ENCODE measurements around the genes KCNMB4 and GLIPR1L2.

DNA sequence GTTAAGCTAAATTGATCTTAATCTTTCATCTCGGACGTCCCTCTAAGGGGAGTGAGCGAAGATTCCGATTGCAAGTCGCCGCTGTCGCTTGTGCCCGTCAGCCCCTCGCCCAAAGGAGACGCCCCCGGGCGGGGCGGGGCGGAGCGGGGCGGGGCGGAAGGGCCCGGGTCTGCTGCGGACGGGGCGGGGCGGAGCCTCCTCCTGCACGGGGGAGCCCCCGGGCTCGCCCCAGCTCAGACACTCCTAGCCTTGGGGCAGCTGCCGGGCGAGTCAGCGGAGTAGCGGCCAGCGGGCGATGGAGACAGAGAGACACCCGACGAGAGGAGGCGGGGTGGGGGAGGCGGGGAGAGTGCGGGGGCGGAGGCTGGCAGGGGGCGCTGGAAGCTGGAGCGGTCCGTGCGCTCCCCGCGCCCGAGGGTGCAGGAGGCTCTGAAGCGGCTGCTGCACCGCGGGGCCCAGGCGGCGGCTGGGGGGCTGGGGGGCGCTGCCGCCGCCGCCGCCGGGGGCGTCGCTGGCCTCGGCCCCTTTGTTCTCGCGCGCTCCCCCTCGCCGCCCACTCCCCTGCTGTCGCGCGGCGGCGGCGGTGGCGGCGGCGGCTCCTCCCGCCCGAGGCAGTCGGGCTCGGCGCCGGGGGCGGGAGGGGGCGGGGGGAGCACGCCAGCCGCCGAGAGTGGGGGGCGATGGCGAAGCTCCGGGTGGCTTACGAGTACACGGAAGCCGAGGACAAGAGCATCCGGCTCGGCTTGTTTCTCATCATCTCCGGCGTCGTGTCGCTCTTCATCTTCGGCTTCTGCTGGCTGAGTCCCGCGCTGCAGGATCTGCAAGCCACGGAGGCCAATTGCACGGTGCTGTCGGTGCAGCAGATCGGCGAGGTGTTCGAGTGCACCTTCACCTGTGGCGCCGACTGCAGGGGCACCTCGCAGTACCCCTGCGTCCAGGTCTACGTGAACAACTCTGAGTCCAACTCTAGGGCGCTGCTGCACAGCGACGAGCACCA, at the start of gene KCNMB4:
Gene KCNMB4 (plus strand): TSS at position 236 of the 997 bp plus-strand sequence.
- PRO-cap, result bidirectional peak, plus-strand start at position 281 of the sequence, minus-strand start at position 79 of the sequence

DNA sequence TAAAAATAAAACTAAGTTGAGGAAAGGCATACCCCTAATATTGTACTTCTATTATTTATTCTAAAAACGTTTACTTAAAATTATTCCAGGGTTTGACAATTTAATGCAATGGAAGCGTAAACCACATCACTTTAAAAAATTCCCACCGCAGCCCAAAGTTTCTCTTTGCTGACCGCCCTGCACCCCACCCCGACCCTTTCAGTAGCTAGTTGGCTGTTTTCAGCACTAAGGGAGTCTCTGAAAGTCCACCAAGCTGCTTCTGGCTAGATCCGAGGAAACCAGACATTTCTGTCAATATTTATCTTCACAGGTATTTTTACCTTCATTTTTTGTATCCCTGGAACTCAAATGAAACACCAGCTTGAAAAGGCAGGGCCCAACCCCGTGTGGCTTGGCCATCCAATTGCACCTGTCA, 28.6 kb downstream of the PTPRB start:
- PRO-cap, result no peak

DNA sequence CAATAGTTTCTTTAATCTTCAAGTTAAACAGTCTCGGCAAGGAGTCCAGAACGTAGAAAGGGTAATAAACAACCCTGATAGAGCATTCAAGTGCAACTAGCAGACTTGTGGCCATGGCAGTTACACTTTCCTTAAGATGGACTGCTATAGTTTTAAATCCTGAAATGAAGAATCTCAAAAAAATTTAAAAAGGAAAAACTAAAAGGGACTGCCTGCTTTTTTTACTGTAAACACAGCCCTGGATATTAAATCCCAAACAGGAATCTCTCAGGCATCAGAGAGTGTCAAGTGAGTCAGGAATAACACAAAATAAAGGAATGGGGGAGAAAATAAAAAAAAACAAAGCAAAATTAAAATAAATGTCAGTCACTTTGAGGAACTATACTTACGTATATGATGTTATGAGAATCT, 53.9 kb downstream of the ZFC3H1 start:
- PRO-cap, result no peak

DNA sequence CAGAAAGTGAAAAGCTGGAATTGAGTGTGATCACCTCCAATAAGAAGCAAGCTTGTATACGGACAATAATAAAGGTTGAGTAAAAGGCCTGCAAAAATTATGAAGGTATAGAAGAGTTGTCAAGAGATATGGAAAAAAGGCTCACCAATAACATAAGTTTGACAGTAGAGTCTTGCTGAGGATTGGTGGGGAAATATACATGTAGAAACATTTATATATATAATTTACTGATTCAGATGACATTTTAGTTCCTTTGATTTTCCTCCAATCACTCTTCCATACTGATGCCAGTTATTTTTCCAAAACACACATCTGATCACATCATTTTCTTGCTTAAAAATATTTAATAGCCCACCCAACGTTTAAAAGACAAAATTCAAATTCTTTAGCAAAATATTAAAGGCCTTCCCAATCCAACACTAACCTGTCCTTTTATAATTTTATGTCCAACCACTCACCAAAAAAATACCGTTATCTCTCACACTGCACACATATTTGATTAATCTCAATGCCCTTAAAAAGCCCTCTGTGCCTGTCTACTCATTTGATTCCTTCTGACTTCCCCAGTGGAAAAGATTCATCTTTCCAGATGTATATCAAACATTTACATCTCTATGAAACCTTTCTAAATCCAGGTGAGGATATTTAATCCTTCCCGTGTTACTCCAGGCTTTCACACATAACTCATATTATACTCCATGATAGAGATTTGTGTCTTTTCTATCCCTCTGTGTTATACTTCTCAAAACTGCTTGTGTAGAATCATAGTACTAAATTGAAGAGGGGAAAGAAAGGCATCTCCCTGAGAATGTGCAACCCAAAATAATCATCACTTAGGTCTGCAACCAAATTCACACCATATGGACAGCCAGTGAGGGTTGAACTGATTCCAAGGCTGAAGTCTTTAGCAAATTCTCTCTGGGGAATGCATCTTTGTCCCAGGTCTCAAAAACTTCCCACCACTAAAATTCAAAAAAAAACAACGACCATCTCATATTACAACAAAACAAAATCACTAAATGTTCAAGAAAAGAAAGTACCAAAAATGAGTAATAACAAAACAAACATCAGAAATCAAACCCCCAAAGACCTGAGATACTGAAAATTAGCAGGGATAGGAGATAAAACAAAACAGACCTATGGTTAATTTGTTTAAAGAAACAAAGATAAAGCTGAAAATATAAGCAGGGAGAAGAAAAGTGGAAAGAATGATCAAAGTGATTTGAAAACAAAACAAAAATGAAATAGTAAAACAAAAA, 11.2 kb downstream of the ZFC3H1 start:
- PRO-cap, result no peak

DNA sequence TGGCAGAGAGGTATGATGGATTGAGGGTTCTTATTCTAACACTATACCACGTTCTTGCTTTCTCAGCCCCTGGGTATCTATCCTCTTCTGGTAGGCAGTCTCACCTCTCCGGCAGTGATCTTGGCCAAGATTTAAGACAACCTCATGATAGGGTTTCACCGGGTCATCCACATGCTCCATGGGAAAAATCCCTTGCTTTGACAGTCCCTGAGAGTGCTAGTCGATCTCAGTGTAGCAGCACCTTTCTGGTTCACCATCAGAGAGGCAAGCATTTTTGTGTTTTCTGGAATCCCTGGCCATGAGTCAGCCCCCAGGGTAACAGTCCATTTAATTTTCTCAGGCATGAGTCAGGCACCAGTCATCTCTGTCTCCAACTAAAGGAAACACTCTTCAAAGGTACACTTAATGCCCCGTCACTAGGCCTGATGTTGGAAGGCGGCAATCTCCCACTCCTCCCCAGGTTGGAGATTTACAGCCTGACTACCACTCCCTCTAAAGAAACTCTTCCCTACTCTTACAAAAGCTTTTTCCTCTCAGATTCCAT, 24.3 kb downstream of the TMEM19 start:
- PRO-cap, result no peak

GRCh38 chr12:71885067-71885876, 45.7 kb downstream of the TBC1D15 start:
- PRO-cap, result no peak

DNA sequence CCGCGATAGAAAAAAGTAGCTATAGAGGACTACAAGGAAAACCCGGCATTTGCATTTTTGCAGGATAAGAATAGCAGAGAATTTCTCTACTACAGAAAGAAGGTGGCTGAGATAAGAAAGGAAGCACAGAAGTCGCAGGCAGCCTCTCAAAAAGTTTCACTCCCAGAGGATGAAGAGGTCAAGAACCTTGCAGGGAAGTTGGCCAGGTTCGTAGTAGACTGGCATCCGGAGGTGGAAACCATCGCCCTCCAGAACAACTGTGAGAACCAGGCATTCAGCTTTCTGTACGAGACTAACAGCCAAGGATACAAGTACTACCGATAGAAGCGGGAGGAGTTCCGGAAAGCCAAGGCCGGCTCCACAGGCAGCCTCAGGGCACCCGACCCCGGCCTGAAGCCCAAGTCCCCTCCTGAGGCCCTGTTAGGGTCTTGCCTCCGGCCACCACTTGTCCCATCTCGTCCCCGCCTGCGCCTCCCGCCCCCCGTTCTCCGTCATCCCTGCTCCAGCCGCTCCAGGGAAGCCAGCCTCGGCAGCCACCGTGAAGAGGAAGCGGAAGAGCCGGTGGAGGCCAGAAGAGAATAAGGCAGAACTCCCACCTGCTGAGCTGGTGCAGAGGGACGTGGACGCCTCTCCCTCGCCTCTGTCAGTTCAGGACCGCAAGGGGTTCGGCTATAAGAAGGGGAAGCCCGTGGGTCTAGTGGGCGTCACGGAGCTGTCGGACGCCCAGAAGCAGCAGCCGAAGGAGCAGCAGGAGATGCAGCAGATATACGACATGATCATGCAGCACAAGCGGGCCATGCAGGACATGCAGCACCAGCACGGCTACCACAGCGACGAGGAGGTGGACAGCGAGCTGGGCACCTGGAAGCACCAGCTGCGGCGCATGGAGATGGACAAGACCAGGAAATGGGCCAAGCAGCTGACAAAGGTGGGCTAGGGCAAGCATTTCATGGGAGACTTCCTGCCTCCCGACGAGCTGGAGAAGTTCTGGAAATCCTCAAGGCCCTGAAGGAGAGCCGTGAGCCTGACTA, 366.8 kb upstream of the ATXN7L3B start:
- PRO-cap, result no peak

DNA sequence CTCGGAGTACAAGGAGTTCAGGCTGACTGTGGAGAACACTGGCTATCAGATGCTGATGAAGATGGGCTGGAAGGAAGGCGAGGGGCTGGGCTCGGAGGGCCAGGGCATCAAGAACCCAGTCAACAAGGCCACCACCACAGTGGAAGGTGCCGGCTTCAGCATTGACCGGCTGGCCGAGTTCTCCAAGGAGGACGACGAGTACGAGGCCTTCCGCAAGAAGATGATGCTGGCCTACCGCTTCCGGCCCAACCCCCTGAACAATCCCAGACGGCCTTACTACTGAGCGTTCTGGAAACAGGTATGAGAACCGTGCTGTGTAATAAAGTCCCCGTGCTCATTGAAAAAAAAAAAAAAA, 366.1 kb upstream of the ATXN7L3B start:
- PRO-cap, result no peak

DNA sequence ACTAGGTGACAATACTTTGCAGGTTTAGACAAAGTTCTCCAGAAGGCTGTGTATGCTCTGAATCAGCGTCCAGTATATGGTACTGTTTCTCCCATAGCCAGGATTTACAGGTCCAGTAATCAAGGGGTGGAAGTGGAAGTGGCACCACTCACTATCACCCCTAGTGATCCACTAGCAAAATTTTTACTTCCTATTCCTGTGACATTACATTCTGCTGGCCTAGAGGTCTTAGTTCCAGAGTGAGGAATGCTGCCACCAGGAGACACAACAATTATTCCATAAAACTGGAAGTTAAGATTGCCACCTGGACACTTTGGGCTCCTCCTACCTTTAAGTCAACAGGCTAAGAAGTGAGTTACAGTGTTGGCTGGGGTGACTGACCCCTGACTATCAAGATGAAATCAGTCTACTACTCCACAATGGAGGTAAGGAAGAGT, 256.7 kb upstream of the ATXN7L3B start:
- PRO-cap, result no peak

- PRO-cap, result no peak
Observed at GRCh38 chr12:74540012-74540795, 2.6 kb downstream of the ATXN7L3B start.

DNA sequence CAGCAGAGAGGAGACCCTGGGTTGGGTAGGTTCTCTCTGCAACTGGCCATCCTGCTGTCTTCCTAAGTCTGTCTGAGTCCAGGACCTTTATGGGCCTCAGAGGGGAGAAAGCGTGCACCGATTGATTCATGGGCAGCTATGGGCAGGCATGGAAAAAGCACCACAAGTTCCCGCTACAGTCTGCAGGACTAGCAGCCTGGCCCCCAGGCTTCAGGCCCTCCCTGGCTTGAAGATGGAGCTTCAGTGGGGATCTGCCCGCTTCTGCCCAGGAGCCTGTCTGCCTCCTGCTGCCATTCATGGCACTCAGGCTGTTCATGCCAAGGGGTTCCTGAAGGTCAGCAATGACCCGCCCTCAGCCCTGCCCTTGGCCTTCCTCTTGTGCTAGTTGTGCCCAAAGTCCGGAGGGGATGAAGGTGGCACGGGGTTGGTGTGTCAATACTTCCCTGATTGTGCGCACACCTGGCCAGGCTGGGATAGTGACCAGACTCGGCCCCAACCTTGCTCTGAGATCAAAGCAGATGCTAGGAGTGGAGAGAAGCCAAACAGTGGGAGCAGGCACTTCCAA, 224.1 kb downstream of the KCNC2 start:
- PRO-cap, result no peak

- PRO-cap, result no peak
Observed at GRCh38 chr12:75048107-75048606, 161.5 kb downstream of the KCNC2 start.

- PRO-cap, result bidirectional peak, plus-strand start at chr12:75391102, minus-strand start at chr12:75390901
Observed at GRCh38 chr12:75390645-75391707, at the start of gene GLIPR1L2. TSS of gene GLIPR1L2 (plus strand) at chr12:75391089.

DNA sequence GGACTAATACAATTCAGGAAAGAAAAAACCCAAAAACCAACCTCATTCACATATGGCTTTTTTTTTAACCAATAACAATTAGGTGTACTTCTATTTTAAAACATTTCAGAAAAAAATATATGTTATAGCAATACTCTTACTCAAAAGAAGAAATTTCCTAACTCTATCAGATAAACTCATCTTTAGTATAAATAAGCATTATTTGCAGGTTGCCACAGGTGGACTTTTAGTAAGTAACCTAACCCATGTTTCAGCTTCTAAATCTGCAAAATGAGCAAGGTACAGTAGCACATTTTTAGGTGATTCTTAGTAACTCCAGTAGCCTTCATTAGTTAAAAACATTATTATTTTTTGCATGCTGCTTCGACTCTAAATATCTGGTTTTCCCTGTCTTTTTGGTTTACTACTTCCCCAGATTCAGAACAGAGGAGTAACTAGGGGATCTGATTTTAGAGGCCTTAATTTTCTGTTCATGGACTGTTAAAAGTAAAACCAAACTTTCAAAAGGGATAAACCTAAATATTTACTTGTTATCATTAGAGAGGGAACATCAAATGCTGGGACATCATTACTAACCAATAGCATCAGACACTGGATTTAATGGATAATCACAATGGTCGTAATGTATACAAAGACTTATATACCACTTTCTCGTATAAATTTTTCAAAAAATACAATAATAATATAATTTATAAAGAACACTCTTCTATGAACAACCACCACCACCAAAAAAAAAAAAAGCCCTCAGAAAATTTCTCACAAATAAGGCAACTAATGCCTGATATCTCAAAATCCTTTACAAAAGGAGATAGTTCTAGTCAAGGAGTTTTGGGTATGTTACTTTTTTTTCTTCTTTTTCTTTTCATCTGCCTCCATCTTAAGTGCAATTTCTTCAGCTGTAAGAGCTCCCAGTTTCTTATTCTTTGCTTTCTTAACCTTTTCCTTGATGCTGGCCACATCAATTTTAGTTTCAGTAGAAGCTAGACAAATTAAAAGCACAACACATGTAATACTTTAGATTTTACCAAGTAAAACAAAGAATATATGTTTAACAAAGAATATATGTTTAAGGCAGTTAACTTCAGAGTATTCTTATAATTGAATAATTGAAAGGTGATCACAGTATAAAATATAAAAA, 12.1 kb downstream of the KRR1 start:
- PRO-cap, result no peak

DNA sequence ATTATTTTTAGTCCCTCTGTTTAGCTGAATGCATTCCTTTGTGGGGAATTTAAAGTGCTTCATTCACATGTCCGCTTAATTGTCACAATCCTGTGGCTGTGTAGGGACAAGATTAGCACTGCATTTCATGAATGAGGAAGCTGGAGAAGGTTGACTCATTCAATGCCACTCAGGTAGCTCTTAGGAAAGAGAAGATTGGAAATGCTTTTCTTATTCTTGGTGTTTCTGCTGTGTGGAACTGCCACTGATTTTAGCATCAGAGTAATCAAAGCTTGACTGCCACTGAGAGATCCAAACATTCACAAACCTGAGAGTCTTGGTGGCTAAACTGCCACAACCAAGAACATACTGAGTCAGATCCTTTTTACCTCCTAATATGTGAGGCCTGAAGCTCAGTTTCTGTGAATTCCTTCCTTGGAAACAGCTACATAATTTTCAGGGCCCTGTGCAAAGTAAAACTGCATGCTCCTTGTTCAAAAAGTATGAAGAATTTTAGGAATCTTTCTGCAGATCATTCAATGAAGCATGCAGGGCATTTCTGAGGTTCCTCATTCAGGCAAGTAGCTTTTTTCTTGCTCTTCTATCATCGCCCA, 42.2 kb upstream of the KRR1 start:
- PRO-cap, result no peak

DNA sequence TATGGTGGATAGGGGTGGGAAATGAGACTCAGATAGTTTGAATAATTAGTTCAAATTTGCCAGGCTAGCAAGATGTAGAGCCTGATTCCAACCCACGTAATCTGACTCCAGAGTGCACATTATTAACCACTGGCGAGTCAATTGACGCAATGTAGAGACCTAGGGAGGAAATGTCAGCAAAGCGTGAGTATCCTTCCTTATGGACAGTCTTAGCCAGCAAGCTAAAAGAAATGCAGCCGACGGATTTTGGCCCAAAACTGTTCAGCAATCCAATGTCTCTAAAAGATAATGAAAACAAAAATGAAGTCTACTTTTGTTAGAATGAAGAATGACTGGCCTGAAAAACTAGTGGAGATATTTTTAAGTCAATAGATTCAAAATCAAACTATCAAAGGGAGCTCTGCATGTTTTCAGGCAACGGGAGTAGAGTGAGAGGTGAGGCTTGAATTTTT, 193.3 kb upstream of the KRR1 start:
- PRO-cap, result no peak

GRCh38 chr12:75732926-75733557, 221.6 kb upstream of the KRR1 start:
- PRO-cap, result no peak

DNA sequence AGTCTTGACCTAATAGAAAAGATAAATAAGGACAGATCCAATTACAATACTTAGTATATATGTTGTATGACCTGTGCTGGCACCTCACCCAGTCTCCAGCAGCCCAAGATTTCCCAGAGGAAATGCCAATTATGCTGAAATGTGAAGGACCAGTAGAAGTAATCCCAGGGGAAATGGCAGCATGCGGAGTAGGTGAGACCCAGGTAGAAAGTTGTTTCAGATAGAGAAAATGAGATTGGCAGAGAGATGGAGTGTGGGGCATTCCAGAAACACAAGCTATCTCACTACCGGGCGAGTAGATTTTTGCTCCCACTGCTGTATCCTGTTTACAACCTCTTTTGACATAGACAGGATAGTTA, 268.2 kb upstream of the KRR1 start:
- PRO-cap, result no peak

DNA sequence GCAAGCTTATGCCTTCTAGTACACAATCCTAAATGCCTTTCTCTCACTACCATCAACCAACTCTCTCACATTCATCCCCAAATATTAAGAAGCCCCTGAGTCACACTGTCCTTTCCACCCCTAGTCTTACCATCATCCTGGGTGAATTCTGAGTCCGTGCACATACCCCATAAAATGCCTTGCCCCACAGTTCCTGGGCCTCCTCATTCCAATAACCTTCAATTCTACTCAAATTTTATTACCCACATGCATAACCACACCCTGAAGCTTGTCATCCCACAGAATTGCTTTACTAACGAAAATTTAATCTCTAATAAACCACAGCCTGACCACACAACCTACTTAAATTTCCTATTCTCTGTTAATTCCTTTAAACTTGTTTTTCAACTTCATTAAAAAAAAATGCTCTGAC, 258.9 kb downstream of the NAP1L1 start:
- PRO-cap, result no peak

DNA sequence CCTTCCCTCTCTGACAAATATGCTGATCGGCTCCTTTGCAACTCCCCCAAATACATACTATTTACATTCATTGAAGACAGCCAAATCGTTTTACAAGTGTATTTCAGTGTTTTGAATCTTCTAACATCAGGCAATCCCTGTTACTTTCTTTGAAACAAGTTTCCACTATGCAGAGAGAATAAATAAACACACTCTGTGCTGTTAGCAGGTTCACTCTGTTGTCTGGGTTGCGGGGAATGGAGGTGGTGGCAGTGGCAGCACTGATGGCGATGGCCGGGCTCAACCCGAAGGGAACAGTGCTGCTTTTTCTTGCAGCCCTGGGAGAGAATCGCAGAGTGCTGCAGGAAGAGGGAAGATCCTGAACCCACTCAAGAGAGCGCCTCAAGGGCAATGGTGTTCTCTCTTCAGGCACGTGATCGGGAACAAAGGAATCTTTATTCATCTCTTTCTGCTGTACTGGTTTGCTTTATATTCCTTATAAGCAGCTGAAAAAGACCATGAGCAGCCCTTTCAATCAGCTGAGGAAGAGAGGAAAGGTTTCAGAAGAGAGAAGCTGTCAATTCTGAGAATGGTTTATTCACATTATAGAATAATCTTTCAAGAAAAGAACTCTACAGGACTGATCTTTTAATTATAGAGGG, 195.3 kb downstream of the NAP1L1 start:
- PRO-cap, result no peak